A172 (cell line): ENCODE results near the gene PSMD11.

DNA sequence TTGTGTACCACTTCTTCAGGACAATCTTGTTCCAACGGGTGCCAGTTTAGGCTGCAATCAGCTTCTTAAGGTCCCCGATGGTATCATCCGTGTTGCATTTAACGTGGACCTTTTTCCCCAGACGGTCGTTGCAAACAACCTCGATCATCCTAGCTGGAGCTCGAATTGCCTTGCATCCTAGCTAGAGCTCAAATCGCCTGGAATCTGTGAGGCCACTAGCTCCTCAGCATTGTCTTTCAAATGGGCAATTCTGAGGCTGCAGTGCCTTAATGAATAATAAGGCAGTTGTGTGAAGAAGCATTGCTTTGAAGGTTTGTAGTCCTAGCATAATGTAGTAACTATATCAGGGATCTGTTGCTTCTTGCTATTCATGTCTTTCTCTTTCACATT, 37.7 kb upstream of the RHBDL3 start:
- RAMPAGE, long total RNA = no peak

DNA sequence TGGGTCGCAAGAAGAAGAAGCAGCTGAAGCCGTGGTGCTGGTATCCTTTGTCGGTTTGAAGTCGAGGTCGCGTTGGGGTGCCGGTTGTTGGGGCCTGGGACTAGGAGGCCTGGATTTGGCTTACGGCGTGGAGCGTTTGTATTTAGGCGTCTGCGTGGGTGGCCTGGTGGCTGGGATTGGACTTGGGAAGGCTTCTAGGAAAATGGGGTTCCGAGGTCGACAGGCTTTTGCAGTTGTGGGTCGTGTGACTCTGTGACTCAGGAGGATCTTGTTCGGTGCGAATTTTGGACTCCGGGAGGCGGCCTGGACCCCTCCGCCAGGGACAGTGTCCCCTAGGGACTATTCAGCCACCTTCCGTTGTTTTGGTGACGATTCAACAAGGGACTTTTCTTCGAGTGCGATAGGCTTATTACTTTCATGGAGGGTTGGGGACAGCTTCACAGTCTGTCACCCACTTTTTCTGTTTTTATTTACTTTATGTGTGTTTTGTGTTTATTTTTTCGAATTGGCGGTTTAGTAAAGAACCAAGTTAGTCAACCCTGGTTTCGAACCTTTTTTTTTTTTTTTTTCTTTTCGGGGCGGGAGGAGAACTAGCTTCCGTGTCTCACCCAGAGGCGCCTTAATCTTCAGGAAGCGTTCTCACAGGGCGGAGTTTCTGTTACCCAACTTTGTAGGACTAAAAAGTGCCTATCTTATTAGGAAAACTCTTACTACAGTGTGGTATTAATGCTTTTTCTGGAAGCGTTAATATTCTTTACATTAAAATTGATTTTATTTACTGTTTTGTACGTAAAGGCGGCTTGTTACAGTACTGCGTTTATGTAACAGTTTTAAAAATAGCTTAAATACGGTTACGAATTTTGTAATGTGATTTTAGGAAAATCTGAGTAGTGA, 577 bp downstream of the ZNF207 start:
- RAMPAGE, long total RNA = no peak

- RAMPAGE, long total RNA = no peak
Observed at GRCh38 chr17:32358300-32358924, 8.5 kb downstream of the ZNF207 start.

- RAMPAGE, long total RNA = no peak
Observed at GRCh38 chr17:32393618-32393945, 43.6 kb downstream of the ZNF207 start.

GRCh38 chr17:32403537-32403795, 40.8 kb upstream of the PSMD11 start:
- RAMPAGE, long total RNA = no peak

- RAMPAGE, long total RNA = start-site peak on the plus strand at chr17:32444478-32444512, 809 and 1,319 reads in 2 replicates
Observed at GRCh38 chr17:32443932-32444875, at the start of gene PSMD11. Gene PSMD11 (plus strand): TSS chr17:32444510.

DNA sequence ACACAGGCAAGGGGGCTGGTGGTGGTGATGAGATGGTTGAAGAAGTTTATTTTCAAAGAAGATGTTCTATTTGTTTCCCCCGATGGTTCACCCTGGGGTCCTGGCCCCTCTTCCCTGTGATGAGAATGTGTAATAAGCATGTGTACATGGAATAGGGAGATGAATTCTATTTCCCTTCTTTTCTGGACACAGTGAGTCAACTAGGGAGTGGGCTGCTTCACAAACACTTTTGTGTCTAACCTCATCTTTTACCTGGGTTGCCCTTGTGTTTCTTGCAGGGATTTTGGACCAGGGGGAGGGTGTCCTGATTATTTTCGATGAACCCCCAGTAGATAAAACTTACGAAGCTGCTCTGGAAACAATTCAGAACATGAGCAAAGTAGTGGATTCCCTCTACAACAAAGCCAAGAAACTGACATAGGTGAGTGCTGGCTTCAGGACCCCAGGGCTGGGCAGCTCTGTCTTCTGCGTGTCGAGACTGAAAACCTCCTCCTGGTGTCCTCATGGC, 6.5 kb upstream of the CDK5R1 start:
- RAMPAGE, long total RNA = no peak

DNA sequence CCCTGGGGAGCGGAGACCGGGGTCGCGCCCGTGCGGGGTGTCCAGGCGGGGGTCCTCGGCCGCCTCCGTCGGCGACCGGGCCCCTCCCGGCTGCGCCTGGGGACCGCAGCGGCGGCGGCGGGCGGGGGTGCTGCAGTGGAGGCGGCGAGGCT, 275 bp downstream of the CDK5R1 start:
- RAMPAGE, long total RNA = no peak

GRCh38 chr17:32487344-32488320, 839 bp downstream of the CDK5R1 start:
- RAMPAGE, long total RNA = no peak

GRCh38 chr17:32520856-32521733, 34.3 kb downstream of the CDK5R1 start:
- RAMPAGE, long total RNA = no peak

GRCh38 chr17:32523172-32523781, 36.5 kb downstream of the CDK5R1 start:
- RAMPAGE, long total RNA = no peak

DNA sequence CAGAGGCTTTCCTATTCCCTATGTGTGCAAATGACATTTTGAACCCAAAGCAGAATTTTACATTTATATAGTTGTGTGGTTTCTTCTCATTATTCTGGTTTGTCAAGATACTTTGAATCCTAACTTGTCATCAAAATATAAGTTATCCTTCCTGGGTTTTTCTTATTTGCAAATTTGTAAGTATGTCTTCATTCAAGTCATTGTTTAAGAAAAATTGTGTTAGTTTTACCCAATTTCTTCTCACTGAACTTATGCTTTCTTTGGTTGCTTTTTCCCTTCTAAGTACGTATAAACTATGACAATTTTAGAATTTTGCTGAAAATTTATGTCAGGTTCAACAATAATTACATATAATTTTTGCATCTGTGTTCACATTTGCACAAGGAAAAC, 99.6 kb downstream of the CDK5R1 start:
- RAMPAGE, long total RNA = no peak

DNA sequence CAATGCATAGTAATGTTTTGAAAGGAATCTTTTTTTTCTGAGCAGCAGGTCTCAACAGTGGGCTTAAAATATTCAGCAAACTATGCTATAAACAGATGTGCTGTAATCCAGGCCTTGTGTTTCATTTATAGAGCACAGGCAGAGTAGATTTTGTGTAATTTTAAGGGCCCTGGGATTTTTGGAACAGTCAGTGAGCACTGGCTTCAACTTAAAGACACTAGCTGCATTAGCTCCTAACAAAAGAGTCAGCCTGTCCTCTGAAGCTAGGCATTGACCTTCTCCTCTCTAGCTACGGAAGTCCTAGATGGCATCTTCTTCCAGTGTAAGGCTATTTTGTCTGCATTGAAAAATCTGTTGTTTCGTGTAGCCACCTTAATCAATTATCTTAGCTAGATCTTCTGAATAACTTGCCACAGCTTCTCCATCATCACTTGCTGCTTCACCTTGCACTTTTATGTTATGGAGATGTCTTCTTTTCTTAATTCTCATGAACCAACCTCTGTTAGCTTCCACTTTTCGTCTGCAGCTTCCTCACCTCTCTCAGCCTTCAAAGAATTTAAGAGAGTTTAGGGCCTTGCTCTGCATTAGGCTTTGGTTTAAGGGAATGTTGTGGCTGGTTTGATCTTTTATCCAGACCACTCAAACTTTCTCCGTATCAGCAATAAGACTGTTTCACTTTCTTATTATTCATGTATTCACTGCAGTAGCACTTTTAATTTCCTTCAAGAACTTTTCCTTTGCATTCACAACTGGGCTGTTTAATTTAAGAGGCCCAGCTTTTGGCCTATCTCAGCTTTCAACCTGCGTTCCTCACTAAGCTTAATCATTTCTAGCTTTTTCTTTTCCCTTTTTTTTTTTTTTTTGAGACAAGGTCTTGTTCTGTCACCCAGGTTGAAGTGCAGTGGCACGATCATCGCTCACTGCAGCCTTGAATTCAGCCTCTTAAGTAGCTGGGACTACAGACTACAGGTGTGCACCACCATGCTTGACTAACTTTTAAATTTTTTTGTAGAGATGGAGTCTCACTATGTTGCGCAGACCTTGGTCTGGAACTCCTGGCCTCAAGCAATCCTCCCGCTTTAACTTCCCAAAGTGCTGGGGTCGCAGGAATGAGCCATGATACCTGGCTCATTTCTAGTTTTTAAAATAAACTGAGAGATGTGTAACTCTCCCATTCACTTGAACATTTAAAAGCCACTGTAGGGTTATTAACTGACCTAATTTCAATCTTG, 113.7 kb downstream of the CDK5R1 start:
- RAMPAGE, long total RNA = no peak

GRCh38 chr17:32604496-32605479, 118.0 kb downstream of the CDK5R1 start:
- RAMPAGE, long total RNA = no peak

DNA sequence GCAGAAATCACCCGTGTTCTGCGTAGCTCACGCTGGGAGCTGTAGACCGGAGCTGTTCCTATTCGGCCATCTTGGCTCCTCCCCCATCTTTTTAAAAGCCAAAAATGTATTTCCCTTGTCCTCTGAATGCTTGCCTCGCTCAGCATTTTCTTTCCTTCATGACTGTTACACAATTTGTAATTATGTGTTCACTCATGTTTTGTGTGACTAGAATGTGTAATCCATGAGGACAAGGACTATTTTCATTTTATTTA, 192.8 kb downstream of the MYO1D start:
- RAMPAGE, long total RNA = no peak

DNA sequence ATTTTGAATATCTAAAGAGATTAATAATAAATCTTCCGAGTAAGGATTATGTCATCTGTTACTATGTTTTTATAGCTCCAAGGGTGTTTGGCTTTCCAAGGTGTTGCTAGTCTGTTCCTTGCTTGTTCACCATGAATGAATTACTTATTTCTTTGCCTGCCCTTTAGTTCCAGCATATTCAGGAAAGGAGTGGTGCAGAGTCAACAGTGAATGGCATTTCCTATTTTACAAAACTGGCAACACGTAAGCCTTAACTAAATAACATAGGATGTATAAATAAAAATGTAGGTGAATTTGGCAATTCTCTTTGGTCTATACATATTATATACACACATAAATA, 70.3 kb downstream of the MYO1D start:
- RAMPAGE, long total RNA = no peak

- RAMPAGE, long total RNA = no peak
Observed at GRCh38 chr17:33506745-33507287, 213.7 kb upstream of the ASIC2 start.

DNA sequence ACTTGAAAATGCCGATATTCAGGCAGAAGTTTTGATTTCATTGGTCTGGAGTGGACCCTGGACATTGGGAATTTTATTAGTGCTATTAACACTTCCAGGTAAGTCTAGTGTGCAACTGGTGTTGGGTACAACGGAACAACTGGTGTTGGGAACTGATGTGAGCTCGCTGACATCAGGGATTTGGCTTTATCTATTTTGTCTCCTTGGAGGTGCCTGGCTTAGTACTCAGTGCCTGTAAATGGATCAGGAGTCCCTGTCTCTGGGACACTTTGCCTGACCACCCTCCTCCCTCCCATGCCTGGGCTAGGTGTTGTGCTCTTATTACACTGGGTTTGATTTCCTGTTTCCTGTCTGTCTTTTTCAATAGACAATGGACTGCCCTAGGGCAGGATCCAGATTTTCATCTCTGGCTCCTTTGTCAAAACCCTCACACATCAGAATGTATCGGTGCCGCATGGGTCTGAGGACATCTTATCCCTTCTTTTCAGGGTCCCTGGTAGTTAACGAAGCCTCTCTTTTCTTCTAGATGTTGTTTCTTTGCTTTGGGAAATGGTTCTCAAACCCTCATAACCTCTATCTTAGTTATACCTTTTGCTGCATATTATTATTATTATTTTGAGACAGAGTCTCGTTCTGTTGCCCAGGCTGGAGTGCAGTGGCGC, 223.6 kb upstream of the ASIC2 start:
- RAMPAGE, long total RNA = no peak

DNA sequence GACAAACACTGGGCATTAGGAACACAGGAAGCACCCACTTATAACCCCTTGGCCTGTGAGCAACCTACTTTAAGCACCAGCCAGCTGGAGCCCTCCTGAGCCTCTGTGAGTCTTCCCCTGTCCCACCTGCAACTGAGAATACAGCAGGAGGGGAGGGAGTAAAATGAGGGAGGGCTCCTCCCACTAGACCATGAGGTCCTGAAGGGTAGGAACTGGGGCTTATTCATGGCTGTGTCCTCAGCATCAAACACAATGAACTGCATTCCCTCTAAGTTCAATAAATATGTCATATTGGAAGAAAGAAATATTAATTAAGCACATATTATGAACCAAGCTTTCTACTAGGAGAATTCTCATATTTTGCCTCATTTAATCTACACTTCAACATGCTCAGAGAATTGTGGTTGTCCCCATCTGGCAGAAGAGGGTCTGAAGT, 142.6 kb downstream of the TMEM132E start:
- RAMPAGE, long total RNA = no peak

DNA sequence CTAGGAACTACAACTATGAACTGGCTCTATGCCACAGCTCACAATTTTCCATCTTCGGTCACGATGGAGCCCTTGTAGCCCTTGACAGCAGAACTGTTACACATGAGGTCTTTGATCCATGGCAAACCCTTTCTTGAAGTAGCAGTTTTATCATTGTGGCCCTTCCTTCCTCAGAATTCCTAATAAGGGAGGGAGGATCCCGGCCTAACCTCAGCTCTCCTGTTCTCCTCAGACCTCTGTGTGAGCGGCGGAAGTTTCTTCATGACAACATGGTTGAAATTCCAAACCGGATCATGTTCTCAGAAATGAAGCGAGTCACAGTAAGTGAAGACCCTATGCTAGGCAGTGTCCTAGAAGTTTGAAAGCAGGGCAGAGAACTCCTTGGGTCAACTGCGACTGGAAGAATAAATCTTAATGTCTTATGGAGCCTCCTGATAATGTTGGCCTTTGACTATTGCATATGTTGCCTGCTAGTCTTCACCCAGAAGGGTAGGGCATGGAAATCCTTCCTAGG, 17.3 kb downstream of the LIG3 start:
- RAMPAGE, long total RNA = no peak